ENCODE measurements around a stretch of chr20.

DNA sequence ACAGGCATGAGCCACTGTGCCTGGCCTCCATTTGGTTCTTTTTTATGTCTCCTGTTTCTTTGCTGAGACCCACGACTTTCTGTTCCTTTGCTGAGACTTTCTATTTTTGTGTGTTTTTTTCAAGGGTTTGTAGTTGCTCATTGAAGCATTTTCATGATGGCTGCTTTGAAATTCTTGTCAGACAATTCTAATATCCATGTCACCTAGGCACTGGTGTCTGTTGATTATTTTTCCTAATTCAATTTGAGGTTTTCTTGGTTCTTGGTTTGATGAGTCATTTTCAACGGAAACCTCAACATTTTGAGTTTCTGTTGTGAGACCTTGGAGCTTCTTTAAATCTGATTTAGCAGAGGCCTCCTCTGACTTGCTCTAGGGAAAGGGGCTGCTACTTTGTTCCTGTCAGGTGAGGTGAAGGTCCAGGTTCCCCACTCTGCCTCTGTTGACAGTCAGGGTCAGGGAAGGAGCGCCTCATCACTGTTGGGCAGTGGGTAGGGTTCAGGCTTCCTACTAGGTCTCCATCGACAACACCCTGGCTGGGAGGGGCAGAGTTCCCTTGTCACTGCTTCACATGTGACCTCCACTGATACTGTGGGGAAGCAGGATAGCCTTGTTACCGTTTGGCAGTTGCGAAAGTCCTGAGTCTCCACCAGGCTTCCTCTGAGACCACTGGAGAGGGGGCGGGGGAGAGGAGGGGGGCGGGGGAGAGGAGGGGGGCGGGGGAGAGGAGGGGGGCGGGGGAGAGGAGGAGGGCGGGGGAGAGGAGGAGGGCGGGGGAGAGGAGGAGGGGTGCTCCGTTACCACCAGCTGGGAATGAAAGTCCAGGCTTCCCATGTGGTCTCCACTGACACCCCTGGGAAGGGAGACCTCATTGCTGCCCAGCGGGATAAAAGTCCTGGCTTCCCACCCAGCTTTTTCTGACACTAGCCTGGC is 66.0 kb upstream of the SMOX start:
- PRO-cap: no peak

- PRO-cap: no peak
Observed at GRCh38 chr20:4134583-4135423, 13.8 kb upstream of the SMOX start.

DNA sequence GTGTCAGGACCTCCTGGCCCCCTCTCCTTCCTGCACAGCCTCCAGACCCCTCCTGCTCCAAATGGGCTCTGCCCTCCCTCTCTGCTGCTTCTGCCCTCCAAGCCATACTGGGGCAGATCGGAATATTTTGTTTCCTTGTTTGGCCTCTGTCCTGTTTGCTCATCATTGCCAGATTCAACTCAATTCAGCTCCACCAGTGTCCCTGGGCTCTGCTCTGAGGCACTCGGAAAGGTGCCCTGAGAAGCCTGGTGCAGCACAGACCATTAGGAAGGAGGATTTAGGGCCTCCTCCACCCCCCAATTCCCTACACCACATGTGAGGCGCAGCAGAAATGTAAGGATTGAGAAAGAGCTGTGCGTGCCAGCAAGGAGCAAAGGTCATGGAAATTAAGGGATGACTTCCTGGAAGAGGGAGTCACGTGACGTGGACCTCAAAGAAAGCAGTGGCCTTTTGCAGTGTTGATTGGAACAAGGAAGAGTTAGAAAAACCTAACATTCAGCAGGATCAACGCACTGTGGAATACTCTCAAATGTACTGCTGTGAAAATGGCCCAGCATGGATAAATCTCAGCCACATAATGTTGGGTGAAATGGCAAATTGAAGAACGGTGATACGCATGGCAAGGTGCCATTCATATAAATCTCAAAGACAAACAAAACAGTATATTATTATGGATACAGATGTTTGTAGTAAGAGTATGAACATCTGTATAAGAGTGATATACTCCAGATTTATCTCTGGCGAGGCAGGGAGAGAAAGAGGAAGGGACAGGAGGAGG is 4.2 kb downstream of the ADRA1D start:
- PRO-cap: unidirectional peak, plus-strand start at position 491 of the sequence

DNA sequence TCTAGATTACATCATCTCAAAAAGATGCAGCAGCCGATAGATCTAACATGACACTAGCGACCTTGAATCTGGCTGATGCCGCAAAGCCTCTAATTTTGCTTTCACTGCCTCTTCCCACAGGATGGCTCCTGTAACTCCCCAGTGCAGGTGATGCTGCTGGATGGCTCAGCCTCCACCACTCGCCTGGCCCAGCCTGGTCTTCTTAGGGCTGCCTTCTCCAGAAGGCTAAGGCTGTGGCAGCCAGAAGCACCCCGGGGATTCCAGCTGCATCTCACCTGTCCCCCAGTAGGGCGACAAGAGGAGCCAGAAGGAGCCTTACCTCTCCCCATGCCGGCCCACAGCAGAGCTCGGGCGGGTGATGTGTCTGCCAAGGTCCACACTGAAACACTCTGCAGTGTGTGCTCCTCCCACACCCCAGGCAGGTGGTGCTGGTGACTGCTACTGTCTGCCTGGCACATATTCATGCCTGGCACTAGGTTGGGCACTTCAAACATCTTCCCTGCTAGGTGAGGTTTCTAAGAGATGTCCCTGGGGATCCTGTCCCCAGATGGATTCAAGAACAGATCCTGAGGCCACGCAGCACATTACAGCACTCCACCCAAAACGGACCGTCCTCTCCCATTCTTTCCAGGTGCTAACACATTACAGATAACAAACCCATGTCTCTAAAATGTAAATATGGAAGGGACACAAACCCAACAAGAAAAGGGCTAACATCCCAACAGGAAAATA is 82.0 kb downstream of the SLC23A2 start:
- PRO-cap: no peak

DNA sequence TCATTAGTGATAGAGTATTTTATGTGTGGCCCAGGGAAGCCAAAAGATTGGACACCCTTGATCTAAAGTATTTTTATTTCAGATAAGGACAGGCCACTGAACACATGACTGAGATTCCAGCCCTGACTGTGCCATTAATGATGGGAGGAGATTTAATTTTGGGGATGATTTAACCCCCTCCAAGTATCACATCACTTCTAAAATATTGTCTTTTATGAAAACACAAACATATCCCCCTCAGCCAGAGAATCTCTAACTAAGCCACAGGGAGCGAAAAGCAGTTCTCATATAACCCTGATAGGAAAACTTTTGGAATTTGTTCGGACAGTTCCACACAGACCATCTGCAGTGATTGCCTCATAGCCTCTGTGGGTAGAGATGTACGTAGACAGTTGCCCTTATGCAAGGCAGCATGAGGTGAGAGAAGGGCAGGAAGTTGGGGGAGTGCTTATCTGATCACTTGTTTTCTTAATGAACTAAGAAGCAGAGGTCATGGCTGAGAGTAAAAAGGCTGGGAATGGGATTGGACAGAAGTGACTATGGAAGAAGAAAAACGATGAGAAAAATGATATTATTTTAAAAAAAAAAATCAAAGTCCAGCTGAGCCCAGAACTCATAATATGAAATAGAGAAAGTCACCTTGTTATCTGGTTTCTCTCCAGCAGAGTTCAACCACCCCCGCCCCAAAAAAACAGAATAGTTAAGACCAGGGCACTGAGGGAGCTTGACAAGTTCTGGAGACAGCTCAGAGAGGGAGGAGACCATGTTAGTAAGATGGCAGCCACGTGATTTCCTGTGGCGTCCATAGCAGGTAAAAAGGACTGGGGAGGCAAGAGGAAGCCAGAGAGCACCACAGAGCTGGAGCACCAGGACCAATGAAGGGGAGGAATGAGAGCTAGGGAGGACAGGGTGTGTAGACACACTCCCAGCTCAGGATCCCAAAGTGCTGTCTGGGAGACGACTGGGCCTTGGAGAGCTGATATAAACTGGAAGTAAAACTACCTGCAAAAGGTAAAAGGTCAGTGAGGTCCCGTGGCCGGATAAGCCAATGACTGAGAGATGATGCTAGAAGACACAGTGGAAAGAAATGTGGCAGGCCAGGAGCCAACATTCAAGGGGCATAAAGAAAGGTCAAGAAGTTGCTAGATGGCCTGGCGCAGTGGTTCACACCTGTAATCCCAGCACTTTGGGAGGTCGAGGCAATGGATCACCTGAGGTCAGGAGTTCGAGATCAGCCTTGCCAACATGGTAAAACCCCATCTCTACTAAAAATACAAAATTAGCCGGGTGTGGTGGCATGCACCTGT is 39.3 kb downstream of the SLC23A2 start:
- PRO-cap: no peak

DNA sequence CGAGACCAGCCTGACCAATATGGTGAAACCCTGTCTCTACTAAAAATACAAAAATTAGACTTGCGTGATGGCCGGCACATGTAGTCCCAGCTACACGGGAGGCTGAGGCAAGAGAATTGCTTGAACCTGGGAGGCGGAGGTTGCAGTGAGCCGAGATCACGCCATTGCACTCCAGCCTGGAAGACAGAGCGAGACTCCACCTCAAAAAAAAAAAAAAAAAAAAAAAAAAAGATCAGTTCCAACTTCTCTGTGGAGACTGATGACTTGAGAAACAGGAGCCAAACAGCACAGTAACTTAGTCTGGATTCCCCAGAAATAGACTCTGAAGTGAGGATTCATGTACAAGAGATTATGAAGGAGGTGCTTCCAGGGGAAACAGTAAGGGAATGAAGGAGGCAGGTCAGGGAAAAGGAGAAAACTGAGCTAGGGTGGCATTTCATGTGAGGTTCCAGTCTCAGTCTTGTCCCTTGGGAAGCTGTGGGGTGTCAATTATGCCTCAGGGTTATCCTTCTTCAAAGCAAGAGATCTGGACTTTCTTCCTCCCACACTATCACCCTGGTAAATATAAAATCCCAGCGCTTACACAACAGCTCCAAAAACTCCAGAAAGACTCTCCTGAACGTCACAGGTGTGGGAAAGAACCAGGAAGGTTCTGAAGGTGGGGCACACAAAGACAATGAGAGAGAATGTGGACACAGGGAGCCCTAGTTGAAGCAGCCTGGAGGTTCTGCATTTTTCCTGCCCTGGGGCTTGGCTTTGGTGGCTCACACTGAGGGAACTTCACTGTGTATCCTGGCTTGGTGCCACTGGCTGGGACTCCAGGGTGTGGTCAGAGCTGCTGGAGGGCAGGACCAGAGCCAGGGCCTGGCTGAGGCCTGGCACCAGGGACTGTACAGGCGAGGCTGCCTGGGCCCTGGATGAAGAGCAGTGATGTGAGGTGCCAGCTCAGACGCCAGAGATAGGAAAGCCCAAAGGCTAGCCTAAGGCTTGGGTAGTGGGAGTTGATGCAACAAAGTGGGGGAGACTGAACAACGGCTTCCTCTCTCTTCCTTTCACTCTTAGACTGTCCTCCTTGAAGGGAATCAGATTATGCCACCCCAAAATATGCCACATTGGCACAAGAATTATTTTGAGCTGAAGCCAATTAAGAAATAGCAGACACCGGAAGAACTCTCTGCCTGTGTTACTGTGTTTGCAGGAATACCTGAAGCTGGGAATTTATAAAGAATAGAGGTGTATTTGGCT is 39.8 kb downstream of the TMEM230 start:
- PRO-cap: no peak

- PRO-cap: unidirectional peak, minus-strand start at chr20:5127652; unidirectional peak, minus-strand start at chr20:5127743; unidirectional peak, minus-strand start at chr20:5127796
Observed at GRCh38 chr20:5127411-5128191, 793 bp downstream of the CDS2 start.

- PRO-cap: no peak
Observed at GRCh38 chr20:5192209-5192727, 65.5 kb downstream of the CDS2 start.

- PRO-cap: no peak
Observed at GRCh38 chr20:5445621-5446233, 129.0 kb upstream of the PROKR2 start.

- PRO-cap: no peak
Observed at GRCh38 chr20:5544248-5544554, 66.6 kb downstream of the GPCPD1 start.

DNA sequence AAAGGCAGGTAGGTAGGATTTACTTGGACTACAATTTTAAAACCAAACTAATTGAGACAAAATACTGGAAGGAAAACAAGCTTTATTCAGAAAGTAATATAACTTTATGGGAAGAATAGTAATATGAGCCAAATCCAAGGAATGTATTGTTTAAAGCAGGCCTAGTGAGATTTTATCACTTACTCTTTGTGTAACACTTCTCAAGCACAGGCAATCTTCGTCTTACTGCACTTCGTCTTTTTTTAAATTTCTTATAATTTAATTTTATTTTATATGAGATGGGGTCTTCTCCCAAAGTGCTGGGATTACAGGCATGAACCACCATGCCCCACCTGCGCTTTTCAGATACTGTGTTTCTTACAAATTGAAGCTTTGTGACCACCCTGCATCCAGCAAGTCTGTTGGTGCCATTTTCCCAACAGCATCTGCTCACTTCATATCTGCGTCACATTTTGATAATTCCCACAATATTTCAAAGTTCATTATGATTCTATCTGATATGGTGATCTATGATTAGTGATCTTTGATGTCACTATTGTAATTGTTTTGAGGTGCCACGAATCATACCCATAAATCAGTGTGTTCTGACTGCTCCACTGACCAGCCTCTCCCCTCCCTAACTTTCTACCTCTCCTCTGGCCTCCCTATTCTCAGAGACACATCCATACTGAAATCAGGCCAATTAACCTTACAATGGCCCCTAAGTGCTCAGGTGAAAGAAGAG is 57.9 kb downstream of the GPCPD1 start:
- PRO-cap: no peak

GRCh38 chr20:5656967-5658008 is 46.5 kb upstream of the GPCPD1 start:
- PRO-cap: no peak

- PRO-cap: no peak
Observed at GRCh38 chr20:5846182-5846781, 65.0 kb upstream of the CHGB start.

- PRO-cap: no peak
Observed at GRCh38 chr20:6039326-6040159, 14.3 kb downstream of the LRRN4 start.

- PRO-cap: no peak
Observed at GRCh38 chr20:6040647-6041469, 13.0 kb downstream of the LRRN4 start.

DNA sequence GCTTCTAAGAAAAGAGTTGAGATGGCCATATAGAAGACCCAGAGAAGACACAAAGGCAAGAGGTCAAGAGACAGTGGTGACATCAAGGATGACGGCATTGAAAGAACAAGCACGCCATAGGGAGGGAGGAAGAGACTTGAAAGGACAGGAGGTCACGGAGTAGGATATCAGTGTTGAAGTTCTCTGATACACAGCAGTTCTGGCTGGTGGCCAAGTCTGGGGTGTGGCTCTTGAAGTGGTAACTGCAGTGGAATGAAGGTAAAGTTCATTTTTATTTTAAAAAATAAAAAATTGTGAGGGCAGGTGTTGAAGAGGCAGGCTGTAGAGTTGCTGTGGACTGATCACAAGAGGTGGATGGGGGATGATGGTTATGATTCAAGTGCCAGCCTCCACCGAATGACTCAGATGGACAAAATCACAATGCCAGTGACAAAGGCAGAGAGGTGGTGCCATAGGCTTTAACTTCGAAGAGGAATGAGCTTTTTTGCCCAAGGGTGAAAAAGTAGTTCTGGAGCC is 53.2 kb upstream of the BMP2 start:
- PRO-cap: no peak

GRCh38 chr20:6731939-6732498 is 35.5 kb upstream of the BMP2 start:
- PRO-cap: no peak

DNA sequence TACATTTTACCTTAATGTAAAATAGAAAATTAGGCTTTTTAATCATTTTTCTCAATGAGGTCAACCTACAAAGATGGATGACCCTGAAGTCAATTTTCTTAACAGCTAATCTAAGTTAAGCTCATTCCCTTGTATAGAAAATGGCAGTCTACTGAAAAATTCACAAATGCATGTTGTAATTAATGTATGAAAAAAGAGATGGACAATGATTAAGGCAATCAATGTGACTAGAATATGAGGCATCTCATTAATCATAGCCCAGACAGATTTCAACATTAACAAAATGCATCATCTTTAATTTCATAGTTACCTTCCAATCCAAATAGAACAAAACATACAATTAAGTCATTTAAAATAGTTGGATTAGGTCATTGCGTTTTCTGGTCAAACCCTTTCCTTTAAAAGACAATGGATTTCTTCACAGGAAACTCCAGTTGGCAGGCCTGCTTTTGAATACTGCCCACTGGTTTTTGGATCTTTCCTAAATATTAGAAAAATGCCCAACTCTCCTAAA is 204.0 kb downstream of the HAO1 start:
- PRO-cap: no peak

- PRO-cap: no peak
Observed at GRCh38 chr20:7981853-7982341, 37.7 kb downstream of the TMX4 start.

DNA sequence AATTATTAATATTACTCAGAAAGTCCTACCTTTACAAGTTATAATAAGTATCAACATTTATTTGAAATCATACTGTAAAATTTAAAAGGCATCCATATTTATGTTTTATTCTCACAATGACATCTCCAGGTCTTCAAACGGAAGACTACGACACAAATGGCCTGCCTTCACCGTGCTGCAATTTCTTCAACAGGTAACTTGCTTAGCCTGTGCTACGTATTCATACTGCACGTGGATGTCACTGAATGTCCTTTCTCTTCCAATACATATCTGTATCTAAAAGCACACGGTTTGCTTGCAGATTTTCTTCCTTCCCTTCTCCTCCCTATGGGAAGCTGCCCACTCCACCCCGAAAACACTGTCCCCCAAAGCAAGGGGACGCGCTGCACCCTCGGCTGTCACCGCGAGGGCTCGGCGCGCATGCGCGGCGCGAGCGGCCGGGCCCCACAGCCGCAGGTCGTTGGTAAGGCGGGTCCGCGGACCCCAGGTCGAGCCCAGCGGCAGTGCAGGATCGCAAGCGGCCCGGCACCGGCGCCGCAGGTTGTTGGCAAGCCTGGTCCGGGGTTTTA is 713 bp downstream of the TMX4 start:
- PRO-cap: bidirectional peak, plus-strand start at position 430 of the sequence, minus-strand start at position 357 of the sequence